Mesothelial cell of epicardium (in vitro differentiated cells): Measurements from ENCODE around the gene SORCS3.

DNA sequence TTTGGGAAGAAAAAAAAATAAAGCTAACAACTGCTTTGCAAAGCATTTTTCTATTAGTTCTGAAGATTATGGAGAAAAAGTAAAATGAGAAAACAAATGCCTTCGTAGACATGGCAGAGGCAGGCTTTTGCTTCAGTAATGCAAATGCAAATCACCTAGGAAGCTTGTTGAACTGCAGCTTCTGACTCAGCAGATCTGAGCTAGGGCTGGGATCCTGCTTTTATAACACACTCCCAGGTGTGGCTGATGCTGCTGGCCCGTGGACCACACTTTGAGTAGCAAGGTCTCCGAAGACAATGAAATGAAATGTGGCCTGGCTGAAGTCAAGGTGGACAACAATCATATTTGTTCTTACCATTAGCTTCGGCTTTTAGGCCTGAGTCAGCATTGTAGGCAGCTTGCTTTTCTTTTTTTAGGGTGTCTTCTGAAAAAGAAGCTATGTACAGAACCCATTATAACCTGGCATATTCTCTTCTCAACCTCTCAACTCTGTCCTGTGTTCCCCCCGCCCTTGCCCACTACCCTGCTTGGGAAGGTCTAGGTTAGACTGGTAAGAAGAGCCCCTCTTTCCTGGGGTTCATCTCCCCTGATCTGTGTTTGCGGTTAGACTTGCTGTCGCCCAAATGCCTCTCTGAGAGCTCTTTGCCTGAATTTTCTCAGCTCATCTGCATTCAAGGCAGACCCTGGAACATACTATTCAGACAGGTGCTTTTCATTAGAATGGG lies 26.2 kb downstream of the COL17A1 start:
- PRO-cap = no peak

- PRO-cap = no peak
These were observed 30.7 kb downstream of the ITPRIP start for GRCh38 chr10:104307299-104308152.

DNA sequence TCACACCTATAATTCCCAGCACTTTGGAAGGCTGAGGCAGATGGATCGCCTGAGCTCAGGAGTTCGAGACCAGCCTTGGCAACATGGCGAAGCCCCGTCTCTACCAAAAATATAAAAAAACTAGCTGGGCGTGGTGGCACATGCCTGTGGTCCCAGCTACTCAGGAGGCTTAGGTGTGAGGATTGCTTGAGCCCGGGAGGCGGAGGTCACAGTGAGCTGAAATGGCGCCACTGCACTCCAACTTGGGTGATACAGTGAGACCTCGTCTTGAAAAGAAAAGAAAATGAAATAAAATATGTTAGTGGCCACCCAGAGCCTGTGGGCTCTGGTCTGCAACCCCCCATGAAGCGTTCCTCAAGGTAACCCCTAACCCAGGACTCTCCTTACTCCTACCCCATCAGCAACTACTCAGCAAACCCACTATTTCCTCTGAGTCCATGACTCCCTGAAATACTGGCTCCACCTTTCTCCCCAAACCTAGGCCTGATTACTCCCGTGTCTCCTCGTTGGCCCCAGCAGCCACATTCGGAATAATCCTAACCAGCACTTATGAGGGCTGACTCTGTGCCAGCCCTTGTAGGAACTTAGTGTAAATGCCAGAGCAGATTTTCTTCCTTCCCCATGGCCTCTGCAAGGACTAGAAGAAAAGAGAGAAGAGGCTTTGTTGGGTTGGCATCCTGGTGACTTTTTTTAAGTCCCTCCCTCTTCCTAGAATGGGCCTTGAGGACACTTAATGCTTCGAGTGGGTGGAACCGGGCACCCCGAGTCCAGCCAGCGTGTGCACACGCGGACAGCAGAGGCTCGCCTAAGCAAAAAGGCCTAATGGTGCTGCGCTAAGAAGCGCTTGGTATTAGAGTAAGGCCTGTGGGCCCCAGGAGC lies 13.1 kb downstream of the ITPRIP start:
- PRO-cap = no peak

GRCh38 chr10:104335307-104336012 lies 2.8 kb downstream of the ITPRIP start:
- PRO-cap = no peak

GRCh38 chr10:104639304-104639928 lies 1.7 kb upstream of the SORCS3 start:
- PRO-cap = no peak

DNA sequence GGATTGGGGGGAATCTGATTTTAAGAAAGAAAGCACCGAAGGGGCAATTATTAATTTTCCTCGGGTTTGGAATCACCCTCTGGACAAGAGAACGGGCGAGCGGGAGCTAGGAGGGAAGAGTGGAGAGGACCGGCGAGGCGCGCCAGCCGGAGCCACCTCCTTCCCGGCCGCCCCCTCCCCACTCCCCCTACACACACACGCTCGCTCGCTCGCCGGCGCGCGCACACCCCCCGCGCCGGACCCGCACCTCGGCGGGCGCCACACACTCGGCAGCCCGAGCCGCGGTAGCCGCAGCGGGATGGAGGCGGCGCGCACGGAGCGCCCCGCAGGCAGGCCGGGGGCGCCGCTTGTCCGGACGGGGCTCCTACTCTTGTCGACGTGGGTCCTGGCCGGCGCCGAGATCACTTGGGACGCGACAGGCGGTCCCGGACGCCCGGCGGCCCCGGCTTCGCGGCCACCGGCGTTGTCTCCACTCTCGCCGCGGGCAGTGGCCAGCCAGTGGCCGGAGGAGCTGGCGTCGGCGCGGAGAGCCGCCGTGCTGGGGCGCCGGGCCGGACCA lies at the start of gene SORCS3:
TSS of gene SORCS3 (plus strand) at position 261 of the 559 bp plus-strand sequence.
- PRO-cap = no peak

DNA sequence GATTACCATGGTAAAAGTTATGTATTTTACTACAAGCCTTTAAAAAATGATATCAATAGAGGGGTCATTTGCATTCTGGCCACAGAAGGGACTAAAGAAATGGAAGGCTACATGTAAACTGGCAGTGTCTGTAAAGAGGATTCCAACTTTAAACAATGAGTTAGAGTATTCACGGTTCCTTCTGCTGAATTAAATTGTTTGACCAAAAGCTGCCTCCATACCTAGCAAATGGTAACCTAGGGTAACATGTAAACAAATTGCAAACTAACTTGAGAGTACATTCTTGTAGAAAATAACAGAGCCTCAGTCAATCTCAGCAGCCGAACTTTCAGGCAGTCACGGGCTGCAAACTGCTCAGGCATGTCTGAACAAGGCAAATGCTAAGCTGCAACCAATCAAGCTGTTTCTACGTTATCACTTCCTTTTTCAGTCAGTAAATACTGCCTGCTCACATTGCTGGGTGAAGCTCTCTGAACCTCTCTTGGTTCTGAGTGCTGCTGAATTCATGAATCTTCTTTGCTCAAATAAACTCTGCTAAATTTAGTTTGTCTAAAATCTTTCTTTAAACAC lies 1212.5 kb downstream of the SORCS1 start:
- PRO-cap = no peak

DNA sequence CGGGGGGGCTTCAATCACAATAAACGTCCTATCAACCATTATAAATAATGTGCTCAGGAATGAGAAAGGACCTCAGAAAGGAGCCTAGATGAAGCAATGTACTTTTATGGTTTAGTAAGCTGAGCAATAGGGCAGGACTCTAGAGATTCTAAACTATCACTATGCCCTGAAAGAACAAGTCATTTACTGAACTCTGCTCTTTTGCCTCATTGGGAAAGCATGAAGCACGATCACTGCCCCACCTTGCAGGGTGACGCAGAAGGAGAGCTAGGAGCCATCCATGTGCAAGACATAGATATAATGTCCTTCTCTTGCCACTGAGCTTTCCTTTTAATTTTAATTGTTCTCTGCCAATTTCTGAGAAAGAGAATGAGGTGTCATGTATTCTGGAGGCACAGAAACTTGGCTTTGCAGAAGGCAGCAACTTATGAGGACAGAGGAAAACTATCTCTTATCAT lies 108.4 kb downstream of the SORCS1 start:
- PRO-cap = no peak

GRCh38 chr10:107545052-107545371 lies 380.5 kb upstream of the SORCS1 start:
- PRO-cap = no peak

- PRO-cap = no peak
These were observed 521.6 kb upstream of the SORCS1 start for GRCh38 chr10:107686045-107686516.

DNA sequence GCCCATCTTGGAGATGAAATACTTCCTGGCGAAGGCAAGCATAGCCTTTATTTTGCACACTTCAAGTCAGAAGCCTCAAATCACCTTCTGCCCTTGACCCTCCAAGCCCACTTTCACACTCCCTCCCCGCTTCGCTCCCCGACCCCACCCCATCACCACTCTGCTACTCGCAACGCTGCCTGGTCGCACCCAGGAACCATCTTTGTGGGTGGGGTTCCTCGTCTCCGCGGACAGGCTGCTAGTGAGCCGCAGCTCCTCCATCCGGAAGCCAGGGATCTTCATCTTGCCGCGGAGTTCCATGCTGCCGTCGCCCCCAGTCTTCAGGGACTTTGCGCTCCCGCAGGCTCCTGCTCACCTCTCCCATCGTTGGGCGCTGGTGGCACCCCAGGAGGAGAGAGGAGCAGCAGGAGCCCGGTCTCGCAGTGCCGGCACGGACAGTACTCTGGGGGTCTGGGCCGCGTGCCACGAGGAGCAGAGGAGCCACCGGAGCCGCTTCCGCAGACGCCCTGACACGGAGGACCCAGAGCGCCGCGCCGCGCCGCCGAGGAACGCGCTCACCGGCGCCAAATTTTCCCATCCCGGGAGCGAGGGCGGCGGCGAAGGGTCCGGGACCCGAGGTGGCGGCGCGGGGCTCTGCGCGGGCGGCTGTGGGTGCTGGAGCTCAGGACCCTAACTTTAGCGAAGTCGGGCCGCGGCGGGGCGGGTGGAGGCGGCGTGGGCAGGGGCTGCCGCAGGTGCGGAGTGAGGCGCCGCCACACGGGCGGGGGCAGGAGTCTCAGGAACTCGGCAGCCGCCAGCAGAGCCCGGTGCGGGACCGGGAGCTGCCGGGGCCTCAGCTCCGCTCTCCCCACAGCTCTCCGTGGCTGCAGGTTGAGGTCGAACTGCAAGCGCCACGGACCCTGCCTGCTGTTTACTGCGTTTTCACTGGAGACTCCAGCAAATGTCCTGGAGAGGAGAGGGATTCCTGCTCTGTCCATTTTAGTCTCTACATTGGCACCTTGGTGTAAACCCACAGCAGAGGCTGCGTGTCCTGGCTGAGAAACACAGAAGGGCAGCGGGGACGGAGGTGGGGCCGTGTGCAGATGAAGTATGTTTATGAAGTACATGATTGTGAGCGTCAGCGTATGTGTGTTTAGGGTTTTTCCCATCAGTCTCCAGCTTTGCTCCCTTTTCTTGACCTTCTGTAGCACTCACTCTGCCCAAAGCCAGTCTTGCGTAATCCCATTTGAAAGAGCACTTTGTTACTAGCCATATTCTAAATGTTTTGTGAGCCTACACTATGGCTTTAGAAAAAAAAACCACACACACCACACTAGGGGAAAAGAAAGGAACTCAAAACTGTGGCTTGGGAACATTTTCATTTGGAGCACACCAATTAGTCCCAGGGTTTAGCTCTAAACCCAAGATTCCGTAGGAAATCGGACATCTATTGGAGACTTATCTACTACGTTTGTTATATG lies 750.3 kb upstream of the SORCS1 start:
- PRO-cap = no peak

DNA sequence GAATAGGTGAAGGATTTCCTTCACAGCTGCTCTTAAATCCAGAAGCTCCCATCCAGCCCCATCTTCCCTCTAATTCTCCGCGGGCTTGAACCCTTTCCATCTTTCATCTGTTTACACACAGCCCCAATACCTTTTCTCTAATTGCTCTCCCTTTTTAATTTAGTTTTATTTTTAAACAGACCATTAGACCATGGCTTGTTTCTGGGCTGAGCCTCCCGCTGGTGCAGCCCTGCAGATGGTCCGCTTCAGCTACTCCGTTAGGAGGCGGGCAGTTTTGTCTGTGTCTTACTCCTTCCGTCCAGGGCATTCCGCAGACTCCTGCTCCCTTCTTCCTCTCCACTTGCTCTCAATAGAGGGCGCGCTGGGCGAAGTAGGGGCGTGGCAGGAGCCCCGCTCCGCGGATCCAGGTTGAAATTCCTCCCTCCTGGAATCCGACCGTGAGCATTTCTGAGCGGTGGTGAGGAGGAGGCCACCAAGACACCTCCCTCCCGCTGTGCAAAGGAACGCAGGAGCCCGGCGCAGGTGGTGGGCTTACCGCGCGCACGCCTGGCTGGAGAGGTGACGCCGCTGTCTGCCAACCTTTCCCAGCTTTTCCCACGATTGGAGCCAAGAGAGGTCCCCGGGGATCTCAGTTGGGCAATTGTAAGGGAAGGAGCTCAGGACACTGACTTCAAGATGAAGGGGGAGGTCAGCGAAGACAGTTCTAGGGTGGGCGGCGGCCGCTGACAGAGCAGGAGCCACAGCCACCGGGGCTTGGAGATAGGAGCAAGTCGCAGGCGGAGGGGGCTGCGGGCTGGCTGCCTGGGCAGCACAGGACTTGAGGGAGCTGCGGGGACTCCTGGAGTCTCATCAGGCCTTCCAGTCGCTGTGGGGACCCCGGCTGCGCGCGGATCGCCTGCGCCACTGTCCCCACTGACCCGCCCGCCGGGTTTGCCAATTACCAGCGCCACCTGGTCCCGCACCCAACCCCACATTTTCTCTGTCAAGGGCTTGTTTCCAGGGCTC lies 1011.4 kb downstream of the XPNPEP1 start:
- PRO-cap = no peak

DNA sequence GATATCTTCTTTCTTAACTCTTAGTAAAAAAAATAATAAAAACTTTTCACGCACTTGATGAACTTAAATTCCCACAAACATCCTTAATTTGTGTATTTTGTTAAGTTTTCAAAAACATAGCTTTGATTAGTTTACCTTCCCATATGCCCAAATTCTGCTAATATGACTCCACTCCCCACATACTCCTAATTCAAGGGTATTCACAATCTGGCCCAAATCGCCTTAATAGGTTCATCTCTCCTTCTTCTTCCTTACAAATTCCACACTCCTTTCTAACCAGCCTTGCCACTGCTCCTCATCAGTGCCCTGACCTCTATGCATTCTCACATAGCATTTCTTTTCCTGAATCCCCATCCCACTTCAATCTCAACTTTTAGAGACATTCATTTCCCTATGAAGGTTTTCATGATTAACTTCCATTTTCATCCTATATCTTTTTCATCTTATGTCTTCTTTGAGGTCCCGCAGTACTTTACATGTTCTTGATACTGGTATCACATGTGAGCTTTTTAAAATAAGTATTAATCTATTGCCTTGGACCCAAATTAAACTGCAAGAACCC lies 779.0 kb downstream of the XPNPEP1 start:
- PRO-cap = no peak

- PRO-cap = no peak
These were observed 40.4 kb upstream of the ADD3 start for GRCh38 chr10:109967047-109968163.

DNA sequence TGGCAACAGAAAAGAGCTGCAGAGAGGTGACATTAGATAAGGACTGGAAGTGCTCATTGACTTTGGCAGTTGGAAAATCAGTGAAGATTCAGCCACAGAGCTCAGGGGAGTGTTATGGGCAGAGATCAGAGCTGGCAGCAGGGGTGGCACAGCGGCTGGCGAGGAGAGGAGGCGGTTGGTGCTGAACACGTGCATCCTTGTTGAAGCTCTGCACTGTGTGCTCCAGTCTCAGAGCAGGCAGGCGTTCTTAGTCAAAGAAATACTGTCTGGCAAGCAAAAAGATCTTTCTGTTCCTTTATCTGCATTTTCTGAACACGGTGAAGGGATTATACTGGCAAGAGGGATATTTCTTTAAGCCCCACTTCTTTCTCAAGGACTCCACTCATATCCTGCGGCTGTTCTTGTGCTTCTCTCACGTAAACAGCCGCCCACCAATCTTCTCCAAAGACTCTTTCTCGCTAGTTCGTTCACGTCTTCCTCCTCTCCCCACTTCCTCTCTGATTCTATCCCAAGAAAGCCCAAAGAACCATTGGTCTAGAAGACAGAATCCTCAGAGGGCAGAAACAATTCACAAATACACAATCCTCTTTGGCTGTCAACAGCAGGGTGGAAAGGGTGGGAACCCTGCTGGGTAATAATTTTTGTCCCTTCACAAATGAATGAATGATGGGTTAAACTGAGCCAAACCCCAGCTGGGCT lies 38.6 kb upstream of the ADD3 start:
- PRO-cap = no peak

DNA sequence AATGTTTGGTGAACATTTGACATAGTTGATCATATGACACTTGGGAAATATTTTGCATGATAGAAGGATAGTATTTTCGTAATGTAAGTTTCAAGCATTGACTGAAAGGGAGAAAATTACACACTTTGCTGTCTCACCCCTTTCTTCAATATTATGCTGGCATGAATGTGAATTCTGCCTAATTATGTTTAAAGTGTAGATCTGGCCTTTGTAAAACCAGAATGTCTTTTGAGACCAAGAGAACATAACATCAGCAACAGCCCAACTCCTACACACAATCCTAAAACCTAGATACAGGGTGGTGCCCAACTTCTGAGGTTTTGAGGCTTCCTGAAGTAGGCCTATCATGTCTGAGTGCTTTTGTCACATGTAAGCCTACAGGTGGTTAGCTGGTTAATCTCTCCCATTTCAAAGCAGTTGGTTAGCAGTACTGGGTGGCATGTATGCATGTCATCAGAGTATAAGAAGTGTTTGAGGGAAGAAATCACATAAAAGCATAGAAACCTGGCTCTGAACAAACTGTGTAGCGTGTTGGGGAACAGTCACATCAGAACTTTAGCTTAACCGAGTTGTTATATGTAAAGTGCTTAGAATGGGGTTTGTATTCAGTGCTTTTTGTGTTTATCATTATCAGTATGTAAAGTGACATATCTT lies 2.2 kb downstream of the ADD3 start:
- PRO-cap = no peak

DNA sequence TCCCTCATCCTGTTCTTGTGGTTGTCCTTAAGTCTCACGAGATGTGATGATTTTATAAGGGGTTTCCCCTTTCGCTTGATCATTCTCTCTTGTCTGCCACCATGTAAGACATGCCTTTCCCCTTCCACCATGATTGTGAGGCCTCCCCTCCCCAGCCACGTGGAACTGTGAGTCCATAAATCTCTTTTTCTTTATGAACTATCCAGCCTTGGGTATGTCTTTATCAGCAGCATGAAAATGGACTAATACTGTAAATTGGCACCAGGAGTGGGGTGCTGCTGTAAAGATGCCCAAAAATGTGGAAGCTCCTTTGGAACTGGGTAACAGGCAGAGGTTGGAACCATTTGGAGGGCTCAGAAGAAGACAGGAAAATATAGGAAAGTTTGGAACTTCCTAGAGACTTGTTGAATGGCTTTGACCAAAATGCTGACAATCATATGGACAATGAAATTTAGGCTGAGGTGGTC lies 40.3 kb downstream of the ADD3 start:
- PRO-cap = no peak

DNA sequence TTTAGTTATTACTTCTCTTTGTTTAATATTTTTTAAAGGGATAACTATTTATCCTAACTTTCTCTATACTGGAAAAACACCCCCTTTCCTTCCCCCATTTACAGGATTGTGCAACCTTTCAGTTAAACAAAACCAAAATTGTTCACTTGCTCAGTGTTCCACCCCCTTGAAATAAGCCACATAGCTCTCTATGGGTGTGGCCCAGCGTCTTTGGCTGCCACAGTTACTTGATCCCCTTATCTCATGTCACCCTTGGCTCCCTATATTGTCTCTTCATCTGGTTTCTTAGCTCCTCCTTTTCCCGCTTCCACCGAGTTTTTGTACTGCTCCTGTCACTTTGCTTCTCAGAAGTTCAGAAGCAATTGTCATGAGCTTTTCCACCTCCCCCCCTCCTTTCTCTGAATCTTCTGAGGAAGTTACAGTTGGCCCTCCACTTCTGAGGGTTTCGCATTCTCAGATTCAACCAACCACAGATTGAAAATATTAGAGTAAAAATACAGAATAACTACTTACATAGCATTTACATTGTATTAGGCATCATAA lies 60.2 kb downstream of the ADD3 start:
- PRO-cap = no peak

DNA sequence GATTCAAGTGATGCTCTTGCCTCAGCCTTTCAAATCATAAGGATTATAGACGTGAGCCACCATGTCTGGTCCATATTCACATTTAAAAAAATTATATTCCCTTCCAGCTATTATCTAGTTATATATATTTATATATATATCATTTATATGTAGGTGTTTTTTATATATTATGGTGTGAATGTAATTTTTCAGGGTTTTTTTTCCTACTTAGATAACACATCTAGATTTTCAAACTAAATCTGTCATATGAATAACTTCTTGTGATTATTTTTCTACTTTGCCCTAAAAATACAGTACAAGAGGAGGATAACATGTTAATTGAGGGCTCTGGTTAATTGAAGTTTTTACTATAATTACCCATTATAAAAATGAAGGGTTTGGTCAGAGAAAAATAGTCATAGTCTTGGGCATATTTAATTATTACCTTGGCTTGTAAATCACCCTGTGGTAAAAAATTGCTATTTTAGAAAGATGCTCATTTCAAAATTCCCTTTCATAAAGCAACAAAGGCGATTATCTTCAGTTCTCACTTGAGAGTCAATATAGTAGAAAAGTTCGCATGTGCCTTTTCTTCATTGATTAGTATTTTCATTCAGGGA lies 70.9 kb upstream of the MXI1 start:
- PRO-cap = no peak

- PRO-cap = unidirectional peak, minus-strand start at chr10:110209200
These were observed 1.4 kb downstream of the MXI1 start for GRCh38 chr10:110208434-110209481.